Bile duct (tissue), 1 donor: Measurements from ENCODE around the genes RPL39, THOC2 and TEX13C.

GRCh38 chrX:119759100-119759264 lies 594 bp downstream of the SOWAHD start:
- PRO-cap: no peak

GRCh38 chrX:119759265-119759601 lies 845 bp downstream of the SOWAHD start:
- PRO-cap: no peak

DNA sequence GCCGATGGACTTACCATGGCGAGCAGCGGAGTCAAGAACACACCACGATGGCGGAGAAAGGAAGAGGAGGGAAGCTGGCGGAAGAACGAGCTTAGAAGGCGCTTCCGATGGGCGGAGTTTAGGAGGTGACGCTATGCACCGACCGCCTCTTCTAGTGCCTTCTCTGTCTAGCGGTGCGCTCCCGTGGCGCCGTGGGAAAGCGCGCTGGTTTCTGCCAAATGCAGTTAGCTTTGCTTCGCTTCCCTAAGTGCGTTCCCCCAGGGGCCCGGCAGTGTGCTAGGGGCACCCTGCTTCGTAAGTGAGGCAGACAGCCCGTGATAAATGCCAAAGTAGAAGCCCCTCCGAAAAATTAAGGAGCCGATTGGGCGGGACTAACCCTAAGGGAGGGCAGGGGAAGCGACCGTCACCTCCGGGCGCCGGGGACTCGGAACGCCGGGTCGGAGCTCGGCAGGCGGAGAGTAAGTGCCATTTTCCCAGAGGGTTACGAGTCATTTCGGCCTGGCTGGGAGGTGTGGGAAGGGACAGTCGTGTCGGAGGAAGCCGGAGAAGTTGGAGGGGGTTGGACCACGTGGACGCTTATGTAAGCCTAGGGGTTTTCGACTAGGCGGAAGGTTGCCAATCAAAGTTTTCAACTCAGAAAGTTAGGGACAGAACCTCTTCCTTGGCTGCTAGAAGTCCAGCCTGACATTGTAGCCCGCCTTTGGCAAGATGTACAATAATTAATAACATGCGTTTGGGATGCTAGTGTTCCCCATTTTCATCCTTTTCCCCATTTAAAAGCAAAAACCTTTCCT lies at the start of gene RPL39:
RPL39 (minus strand) TSS at position 71 of the 794 bp plus-strand sequence.
- PRO-cap: bidirectional peak, plus-strand start at position 427 of the sequence, minus-strand start at position 69 of the sequence

- PRO-cap: no peak
Measured at GRCh38 chrX:120199730-120200380, 41.4 kb downstream of the RHOXF2 start.

- PRO-cap: no peak
Measured at GRCh38 chrX:120244195-120244479, 6.5 kb upstream of the ZBTB33 start.

- PRO-cap: no peak
Measured at GRCh38 chrX:120672369-120672709, 42.5 kb upstream of the C1GALT1C1 start.

- PRO-cap: no peak
Measured at GRCh38 chrX:121191680-121192156, 144.3 kb downstream of the GLUD2 start.

DNA sequence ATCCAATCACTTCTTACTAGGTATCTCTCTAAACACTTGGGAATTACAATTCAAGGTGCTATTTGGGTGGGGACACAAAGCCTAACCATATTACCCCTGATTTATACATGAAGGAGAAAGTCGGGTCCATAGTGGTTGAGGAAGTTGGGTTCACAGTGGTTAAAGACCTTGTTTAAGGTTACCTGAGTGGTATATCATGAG lies 329.6 kb downstream of the GLUD2 start:
- PRO-cap: no peak

GRCh38 chrX:122131960-122132309 lies 1052.1 kb upstream of the GRIA3 start:
- PRO-cap: no peak

DNA sequence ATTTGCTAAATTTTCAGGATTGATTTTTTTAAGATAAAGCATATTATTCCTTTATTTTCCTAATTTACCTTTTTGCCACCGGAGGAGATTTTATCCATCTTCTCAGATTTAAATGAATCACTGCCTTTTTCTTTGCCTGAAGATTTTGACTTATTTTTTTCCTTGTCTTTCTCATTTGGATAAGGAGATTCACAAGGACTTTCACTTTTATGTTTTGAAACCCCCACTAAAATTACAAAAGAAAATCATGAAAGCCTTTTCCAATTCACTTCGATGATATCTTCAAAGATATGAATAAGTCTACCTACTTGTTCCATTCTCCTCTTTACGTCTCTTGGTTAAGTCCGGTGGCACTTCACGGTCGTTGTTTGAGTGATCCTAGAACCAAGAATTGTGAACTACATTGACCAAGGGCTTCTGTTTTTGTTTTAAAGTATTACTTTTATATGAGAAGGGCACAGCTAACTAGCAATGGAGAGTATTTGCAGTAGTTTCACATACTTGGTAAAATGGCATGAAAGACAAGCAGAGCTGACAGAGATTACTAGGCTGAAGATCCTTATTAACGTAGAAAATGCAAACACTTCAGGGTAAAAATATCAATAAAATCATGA lies 119.4 kb downstream of the THOC2 start:
- PRO-cap: no peak

- PRO-cap: bidirectional peak, plus-strand start at chrX:123733156, minus-strand start at chrX:123733034
Measured at GRCh38 chrX:123732044-123733414, at the start of gene THOC2. TSS of gene THOC2 (minus strand) at chrX:123733052.

- PRO-cap: no peak
Measured at GRCh38 chrX:123906395-123906881, 46.6 kb downstream of the XIAP start.

DNA sequence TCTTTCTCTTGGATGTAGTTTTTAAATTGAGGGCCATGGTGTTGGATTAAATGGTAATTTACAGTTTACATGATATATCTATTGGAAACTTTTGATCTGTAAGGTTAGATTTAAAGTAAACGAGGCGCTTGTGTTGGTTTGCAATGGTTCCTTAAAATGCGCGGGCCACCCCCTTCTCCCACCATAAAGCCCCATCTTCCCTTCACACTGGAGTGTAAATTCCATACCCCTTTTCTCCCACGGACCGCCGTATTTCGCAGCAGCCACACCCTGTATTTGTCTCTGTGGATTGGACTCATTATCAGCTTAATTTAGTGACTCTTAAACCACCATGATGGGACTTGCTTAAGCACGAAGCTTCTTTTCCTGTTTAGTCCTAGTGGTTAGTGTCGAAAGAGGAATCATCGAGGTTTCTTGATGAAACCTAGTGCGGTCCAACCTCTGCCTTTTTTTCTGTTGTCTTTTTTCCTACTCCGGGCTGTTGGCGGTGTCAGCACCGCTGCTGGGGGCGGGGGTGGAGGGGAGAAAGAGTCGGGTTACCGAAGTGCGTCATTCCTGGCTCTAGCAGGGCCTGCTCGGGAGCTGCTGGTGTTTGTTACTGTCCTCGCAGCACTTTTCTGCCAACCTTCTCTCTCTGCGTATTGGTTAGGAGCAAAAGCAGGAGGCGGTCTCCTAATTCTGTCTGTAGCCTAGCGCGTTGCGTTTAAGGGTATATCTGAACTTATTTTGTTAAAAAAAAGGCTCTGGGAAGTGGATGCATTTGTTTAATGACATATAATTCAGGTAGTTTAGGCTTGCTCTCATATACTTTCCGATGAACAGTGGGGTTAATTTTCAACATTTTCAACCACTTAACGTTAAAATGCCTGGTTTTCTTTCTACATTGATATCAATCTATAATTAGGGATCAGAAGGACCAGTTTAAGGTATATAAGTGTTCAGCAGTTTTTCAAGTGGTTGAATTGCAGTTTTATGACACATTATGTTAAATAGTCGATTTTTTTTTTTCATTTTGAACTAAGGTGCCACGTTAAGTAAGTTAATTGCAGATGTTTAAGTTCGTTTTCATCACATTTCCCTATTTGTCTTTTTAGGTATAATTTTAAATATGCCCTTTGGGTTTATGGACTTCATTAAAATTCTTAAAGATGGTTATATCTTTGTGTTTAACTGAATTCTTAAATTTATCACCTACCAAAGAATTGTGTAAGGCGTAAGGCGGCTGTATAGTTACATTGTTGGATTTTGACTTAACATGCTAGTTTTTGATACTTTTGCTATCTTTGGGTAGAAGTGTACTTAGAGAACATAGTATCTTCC lies 1.6 kb downstream of the STAG2 start:
- PRO-cap: bidirectional peak, plus-strand start at position 641 of the sequence, minus-strand start at position 455 of the sequence

- PRO-cap: no peak
Measured at GRCh38 chrX:124103521-124104574, 142.3 kb downstream of the STAG2 start.

DNA sequence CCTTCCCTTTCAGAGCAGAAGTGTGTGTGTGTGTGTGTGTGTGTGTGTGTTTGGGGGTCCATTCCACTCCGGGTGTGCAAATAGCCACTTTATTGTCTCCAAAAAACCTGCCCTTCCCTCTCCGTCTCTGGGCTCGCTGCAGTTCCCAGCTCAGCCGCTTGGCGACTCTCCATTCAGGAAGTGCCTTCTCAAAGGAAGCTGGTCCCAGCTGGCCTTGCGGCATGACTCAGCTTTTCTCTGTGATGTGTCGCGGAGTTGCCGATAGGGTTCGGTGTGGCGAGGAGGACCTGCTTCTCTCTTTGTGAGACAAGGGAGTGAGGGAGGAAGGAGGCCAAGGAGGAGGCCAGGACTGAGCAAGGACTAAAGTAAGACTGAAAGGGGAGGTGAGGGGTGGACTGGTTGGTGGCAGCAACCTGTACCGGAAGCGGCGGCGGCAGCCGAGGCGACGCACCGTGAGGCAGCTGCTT lies at the start of gene TEX13C:
TEX13C (plus strand) TSS at position 237 of the 467 bp plus-strand sequence.
- PRO-cap: no peak

GRCh38 chrX:125394429-125394851 lies 74.8 kb downstream of the TEX13C start:
- PRO-cap: no peak

DNA sequence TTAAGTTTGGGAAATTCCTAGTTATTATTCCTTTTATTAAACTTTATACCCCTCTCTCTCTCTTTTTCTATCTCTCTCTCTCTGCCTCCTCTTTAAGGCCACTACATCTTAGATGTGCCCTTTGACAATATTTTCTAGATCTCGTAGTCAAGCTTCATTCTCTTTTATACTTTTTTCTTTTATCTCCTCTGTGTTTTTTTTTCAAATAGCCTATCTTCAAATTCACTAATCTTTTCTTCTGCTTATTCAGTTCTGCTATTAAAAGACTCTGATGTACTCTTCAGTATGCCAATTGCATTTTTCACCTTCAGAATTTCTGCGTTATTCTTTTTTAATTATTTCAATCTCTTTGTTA lies 402.0 kb downstream of the DCAF12L2 start:
- PRO-cap: no peak

DNA sequence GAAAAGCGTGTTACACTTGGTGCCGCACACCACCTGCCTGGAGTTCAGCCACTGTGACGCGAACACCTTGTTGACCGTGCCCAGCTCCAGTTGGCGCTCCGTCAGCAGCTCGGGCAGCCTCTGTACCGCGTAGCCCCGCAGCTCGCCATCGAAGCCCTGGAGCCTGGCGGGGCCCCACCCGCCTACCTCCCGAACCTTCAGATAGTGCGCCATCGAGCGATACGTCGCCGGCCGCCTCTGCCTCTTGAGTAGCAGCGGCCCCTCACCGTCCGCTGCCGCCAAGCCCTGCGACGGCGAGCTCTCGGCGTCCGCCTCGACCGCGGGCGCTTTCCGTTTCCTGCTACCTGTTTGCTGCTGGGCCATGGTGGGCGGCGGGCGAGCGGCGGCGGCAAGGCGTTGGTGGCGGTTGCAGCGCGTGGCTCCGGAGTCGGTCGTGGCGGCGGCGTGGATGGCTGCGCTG lies 338 bp downstream of the DCAF12L1 start:
- PRO-cap: no peak

- PRO-cap: no peak
Measured at GRCh38 chrX:129336927-129337789, 186.1 kb downstream of the SMARCA1 start.

DNA sequence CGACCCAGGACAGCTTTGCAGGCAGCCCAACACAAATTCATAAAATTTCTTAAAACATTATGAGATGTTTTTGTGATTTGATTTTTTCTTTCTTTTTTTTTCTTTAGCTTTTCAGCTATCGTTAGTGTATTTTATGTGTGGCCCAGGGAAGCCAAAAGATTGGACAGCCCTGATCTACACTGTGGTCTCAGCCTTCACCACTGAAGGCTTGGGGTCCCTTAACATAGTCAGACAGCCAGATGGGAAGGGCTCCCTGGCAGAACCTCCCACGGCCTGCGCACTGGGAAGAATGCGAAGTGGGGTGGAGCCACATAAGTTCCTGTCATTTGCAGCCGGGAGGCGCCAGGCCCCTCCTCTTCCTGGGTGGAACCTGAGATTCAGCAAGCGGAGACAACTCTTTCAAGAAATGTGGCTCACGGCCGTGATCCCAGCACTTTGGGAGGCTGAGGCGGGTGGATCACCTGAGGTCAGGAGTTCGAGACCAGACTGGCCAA lies 50.9 kb downstream of the APLN start:
- PRO-cap: bidirectional peak, plus-strand start at position 354 of the sequence, minus-strand start at position 282 of the sequence